Heart right ventricle (tissue), 2 donors: ENCODE results near the genes LYZ and BEST3.

DNA sequence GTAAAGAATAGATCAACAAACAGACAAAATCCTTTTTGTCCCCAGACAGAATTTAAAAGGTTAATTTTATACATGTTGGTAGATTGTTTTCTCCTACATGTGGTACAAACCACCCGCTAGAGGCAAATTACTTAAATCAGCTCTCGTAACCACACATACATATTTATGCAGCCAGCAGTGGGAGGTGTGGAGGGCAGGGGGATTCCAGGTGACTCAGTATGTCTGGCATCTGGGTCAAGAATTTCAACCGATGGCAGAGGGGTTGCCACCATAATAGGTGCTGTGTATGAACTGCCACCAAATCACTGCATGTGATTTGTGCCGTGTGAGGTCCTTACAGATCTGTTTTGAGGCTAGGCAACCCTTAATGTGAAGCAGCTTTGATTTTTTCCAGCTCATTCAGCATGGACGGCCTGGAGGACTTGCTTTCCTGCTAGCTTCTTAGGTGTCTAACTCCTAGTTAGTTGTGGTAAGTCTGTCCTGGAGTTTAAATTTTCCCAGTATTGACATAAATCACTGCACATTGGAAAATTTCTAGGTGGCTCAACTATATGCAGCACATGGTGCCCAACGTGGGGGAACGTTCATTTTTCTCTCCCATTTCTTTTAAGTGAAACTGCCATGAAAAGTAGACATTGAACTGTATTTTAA, 120.1 kb upstream of the CPM start:
- PRO-cap, 2 experiments, result no peak in any of the 2 experiments

GRCh38 chr12:69125693-69125892, 113.8 kb upstream of the CPSF6 start:
- PRO-cap, 2 experiments, result no peak in any of the 2 experiments

DNA sequence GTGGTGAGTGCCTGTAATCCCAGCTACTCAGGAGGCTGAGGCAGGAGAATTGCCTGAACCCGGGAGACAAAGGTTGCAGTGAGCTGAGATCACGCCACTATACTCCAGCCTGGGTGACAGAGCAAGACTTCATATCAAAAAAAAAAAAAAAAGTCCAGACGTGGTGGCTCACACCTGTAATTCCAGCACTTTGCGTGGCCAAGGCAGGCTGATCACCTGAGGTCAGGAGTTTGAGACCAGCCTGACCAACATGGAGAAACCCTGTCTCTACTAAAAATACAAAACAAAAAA, 79.6 kb upstream of the CPSF6 start:
- PRO-cap, 2 experiments, result no peak in any of the 2 experiments

DNA sequence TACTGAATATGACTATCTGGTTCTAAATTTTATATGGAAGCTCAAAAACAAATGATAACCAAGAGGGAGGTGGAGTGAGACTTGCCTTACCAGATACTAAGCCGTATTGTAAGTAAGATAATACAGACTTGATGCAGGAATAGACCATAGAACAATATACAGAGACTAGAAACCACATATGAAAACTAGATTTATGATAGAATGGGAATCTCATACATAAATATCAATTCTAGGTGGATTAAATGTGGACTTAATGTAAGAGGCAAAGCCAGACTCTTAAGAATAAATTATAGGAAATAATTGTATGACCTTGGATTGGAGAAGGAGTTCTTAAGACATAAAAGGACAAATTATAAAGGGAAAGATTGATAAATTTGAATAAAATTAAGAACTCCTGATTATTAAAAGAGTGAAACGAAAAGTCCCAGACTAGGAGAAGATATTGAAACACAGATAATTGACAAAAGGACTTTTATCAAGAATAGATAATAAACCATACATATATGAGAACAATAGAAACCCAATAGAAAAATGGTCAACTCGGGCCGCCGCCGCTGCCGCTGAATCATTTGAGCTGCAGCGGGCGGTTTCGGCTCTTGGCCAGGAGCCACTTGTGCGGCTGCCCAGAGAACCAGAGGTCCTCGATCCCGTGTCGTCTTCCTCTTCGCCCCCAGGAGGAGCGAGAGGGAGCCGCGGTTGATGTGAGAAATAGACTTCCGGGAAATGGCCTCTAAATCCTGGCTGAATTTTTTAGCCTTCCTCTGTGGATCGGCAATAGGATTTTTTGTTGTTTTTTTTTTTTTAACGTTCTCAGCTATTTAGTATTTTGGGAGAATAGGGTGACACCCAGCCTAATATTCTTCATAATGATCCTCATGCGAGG, 44.5 kb downstream of the CPSF6 start:
- PRO-cap, 2 experiments, result no peak in any of the 2 experiments

GRCh38 chr12:69347895-69348725, at the start of gene LYZ:
Gene LYZ, plus strand, starts transcription at chr12:69348381.
- PRO-cap, 2 experiments, result peak in 1 of 2 experiments; most common plus-strand start chr12:69348381 (in 1)

GRCh38 chr12:69588750-69589956, 3.9 kb downstream of the CCT2 start:
- PRO-cap, 2 experiments, result no peak in any of the 2 experiments

DNA sequence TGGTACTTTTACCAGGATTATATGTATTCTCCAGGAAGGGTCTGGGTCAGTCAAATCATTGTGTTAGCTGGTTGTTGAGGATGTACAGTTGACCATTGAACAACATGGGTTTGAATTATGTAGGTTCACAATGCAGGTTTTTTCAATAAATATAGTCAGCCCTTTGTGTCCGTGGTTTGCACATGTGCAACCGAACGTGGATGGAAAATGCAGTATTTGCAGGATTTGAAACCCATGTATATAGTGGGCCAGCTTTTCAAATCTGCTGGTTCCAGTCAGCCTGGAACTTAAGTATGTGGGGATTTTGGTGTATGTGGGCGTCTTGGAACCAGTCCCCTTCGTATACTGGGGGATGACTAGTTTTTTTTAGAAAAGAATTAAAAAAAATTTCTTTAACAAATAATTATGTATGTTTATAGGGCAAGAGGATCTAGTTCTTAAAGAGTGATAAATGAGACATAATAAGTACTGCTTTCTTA, 4.8 kb downstream of the CCT2 start:
- PRO-cap, 2 experiments, result no peak in any of the 2 experiments

GRCh38 chr12:69699246-69699652, at the start of gene BEST3:
Gene BEST3, minus strand, starts transcription at chr12:69699303.
- PRO-cap, 2 experiments, result no peak in any of the 2 experiments

- PRO-cap, 2 experiments, result no peak in any of the 2 experiments
Observed at GRCh38 chr12:69932938-69933589, 108.0 kb downstream of the MYRFL start.

GRCh38 chr12:69987700-69988264, 162.8 kb downstream of the MYRFL start:
- PRO-cap, 2 experiments, result no peak in any of the 2 experiments

GRCh38 chr12:70241479-70242144, 1.6 kb upstream of the CNOT2 start:
- PRO-cap, 2 experiments, result no peak in any of the 2 experiments

- PRO-cap, 2 experiments, result no peak in any of the 2 experiments
Observed at GRCh38 chr12:70606071-70606378, 31.2 kb downstream of the PTPRB start.

DNA sequence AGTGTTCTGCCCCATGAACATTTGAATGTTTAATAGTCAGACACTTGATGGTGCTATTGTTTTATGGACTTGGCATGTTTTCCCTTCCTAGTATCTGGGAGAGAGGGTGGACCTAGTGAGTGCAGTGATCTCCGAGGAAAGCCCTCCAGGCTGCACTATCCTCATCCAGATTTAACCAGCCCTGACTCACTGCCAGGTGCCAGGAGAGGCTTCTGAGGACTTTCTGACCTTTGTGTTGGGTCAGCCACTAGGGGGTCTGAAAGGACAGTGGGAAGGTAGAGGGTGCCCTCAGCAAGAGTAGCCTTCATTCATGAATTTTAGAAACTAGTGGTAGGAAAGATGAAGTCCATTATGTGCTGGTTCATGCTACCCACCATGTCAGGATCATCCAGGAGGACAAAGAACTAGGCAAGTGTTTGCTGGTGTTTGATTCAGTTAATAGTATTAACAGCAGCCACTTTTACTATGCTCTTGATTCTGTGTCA, 24.2 kb downstream of the ZFC3H1 start:
- PRO-cap, 2 experiments, result no peak in any of the 2 experiments

- PRO-cap, 2 experiments, result no peak in any of the 2 experiments
Observed at GRCh38 chr12:71658565-71659796, 4.7 kb downstream of the ZFC3H1 start.

- PRO-cap, 2 experiments, result peak in 1 of 2 experiments; most common plus-strand start chr12:71662978 (in 1); most common minus-strand start chr12:71662882 (in 1)
Observed at GRCh38 chr12:71662759-71663691, 623 bp downstream of the ZFC3H1 start.

- PRO-cap, 2 experiments, result no peak in any of the 2 experiments
Observed at GRCh38 chr12:71885067-71885876, 45.7 kb downstream of the TBC1D15 start.

DNA sequence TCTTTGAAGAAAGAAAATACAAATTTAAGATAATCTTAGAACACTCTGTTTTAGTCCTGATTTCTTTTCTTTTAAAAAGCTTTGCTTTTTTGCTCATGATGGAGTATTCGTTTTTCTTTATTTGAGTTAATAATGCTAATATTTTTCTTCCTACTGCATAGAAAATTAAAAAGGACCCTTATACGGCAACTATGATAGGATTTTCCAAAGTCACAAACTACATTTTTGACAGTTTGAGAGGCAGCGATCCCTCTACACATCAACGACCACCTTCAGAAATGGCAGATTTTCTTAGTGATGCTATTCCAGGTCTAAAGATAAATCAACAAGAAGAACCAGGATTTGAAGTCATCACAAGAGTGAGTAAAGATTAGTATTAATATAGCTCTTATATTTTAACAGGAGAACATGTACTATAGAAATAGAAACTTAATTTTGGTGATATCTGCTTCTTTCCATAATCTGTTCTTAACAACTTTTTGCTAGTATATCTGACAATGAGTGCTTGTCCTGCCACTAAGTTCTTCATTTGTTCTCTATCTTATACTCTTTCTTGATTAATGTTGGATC, 44.0 kb upstream of the TPH2 start:
- PRO-cap, 2 experiments, result no peak in any of the 2 experiments

DNA sequence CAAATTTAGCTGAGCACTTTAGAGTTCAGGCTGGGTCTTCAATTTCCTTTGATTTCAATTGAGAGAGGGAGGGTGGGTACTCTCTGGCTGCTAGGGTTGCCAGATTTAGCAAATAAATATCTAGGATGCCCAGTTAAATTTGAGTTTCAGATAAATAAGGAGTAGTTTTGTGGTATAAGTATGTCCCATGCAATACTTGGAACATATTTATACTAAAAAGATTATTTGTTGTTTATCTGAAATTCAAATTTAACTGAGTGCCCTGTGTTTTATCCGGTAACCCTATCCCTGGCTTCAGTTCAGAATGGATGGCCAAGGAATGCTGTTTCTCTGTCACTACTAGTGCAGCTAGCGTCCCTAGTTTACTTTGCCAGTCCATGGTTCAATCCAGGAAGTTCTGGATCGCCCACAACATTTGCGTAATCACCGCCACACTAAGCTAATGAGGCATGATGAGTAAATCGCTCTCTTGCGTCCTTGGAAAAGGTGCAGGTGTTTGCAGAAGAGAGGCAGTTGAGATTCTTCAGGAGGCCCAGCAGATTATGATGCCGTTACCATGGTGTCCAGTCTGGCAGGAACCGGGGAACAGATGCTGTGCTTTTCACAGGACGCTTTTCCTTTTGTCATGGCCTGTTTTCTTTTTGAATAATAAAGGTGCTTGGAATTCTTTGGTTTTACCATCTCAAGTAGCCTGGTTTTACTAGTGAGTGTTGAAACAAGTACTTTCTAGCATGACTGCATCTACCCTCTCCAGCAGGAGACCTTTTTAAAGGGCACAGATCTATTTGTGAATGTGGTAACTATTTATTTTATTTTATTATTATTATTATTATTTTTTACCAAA, 8.9 kb downstream of the TPH2 start:
- PRO-cap, 2 experiments, result no peak in any of the 2 experiments

DNA sequence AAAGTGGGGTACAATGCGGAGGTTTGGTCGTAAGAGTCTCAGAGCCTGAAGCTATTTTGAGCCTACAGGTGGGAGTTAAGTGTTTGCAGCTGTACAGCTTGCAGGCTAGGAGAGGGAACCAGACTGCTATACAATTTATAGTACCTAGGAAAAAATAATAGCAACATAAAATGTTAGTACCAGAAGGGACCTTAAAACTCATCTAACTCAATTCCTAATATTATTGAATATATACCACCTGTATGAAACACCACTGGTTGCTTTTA, 137.6 kb downstream of the TPH2 start:
- PRO-cap, 2 experiments, result no peak in any of the 2 experiments

DNA sequence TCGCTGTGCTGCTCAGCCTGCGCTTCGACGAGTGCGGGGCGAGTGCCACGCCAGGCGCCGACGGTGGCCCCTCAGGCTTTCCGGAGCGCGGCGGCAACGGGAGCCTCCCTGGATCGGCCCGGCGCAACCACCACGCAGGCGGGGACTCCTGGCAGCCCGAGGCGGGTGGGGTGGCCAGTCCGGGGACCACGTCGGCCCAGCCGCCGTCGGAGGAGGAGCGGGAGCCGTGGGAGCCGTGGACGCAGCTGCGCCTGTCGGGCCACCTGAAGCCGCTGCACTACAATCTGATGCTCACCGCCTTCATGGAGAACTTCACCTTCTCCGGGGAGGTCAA, 745 bp downstream of the TRHDE start:
- PRO-cap, 2 experiments, result no peak in any of the 2 experiments